NALM6 (cell line): ENCODE data around the genes FOXE3, SPATA6 and BEND5.

DNA sequence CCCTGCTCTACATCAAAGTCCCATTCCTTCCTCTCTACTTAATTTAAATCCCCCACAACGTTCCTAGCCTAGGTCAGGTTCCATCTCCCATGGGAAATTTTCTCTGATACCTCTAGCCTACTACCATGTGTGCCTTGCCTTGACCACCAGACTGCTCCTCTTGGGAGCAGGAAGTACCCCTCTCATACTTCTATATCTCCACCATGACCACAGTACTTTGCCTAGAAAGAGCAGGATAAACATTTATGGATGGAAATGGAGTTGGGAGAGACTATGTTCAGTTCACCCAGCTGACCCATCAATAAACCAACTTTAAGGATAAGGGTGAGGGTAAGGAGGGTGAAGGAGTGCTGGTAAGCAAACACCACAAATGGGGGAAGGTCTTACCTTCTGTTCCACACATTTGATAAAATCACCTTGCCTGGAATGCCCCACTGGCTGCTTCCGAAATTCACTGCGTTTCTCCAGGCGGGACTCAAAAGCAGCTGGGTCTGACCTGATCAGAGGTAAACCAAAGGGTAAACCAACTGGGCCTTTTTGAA lies 3.2 kb downstream of the ATPAF1 start:
- PRO-cap = no peak

DNA sequence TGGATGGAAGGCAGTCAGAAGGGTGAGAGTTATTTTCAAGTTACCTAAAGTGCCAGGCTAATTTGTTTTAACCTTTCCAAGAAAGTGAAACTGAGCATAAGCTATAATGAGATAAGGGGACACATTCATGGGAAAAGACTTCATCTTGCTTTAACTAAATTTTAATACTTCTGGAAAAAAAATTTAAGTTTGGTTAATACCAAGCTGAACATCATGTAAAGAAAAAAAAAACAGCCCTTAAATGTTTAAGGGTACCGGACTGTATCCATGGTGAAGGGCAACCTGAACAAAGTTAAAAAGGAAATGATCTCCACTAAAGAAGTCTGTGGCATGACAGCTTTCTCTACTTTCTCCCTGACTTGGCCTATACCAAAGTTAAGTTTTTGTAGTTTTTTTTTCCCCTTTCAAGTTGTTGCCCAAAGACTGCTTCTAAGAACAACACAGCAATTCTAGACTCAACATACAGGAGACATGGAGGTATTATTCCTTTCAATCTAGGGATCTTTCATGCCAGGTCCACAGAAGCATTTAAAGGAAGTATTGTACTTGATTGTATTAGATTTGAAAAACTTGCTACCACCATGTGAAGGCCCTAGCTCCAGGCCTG lies 5.1 kb downstream of the TEX38 start:
- PRO-cap = no peak

- PRO-cap = no peak
Measured at GRCh38 chr1:47181342-47181854, 8.4 kb downstream of the PDZK1IP1 start.

- PRO-cap = no peak
Measured at GRCh38 chr1:47192124-47192717, 2.4 kb upstream of the PDZK1IP1 start.

- PRO-cap = no peak
Measured at GRCh38 chr1:47280693-47281328, 33.1 kb downstream of the STIL start.

GRCh38 chr1:47390608-47391051 lies 25.5 kb upstream of the FOXE3 start:
- PRO-cap = no peak

DNA sequence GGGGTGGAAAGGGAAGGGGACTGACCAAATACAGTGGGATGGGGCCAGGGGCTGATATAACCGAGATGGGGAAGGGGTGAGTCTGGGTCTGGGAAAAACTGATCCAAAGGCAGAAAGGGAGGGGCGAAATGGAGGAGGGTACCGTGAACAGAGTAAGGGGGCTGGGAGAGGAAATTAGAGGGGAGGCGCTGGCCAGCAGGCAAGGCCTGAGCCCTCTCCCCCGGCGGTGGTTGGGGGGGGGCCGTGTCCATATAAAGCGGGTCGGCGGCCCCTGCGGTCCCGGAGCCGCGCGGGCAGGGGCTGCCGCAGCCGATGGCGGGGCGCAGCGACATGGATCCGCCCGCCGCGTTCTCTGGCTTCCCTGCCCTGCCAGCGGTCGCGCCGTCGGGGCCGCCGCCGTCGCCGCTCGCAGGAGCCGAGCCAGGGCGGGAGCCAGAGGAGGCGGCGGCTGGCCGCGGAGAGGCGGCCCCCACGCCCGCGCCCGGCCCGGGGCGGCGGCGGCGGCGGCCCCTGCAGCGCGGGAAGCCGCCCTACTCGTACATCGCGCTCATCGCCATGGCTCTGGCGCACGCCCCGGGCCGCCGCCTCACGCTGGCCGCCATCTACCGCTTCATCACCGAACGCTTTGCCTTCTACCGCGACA lies at the start of gene FOXE3:
Gene FOXE3, plus strand, starts transcription at position 282 of the 643 bp plus-strand sequence.
- PRO-cap = no peak

GRCh38 chr1:47416819-47417389 lies 819 bp downstream of the FOXE3 start:
- PRO-cap = no peak

DNA sequence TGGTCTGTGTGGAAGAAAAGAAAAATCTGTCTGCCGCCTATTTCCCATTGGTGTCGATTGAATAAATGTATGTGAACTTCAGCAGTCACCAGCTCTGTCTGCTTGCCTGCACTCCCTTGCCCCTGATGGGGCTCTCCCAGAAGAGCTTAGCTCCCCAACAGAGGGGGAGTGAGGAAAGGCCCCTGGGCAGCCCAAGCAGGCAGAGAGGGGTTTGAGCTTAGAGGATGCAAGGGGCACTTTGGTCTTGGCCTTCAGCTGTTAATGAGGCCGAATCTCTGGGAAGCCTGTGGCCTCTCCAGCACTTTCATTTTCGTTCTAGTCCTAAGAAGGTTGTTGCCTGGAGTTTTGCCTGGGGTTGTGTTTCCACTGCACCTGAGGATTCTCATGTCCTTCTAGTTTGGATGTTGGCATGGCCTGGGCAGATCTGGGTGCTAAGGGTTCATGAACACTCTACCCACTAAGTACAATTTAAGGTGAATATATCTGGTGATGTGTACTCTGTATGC lies 2.8 kb downstream of the FOXD2 start:
- PRO-cap = no peak

DNA sequence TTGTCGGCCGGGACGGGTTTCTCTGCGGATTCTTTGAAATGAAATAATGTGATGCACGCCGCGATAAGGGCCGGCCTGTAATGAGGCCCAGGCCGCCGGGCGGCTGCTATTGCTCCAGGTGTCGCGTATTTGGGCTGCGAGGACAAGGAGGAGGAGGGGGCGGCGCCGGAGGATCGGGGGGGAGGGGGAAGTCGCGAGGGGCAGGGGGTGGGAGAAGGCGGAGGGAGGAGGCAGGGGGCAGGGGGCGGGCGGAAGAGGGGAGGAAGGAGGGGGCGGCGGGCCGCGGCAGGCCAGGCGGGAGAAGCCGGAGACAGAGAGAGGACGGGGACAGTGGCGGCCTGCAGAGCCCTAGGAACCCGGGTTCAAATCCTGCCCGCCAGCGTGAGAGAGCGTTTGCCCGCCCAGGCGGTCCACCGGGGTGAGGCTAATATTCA lies 95.6 kb downstream of the FOXD2 start:
- PRO-cap = no peak

DNA sequence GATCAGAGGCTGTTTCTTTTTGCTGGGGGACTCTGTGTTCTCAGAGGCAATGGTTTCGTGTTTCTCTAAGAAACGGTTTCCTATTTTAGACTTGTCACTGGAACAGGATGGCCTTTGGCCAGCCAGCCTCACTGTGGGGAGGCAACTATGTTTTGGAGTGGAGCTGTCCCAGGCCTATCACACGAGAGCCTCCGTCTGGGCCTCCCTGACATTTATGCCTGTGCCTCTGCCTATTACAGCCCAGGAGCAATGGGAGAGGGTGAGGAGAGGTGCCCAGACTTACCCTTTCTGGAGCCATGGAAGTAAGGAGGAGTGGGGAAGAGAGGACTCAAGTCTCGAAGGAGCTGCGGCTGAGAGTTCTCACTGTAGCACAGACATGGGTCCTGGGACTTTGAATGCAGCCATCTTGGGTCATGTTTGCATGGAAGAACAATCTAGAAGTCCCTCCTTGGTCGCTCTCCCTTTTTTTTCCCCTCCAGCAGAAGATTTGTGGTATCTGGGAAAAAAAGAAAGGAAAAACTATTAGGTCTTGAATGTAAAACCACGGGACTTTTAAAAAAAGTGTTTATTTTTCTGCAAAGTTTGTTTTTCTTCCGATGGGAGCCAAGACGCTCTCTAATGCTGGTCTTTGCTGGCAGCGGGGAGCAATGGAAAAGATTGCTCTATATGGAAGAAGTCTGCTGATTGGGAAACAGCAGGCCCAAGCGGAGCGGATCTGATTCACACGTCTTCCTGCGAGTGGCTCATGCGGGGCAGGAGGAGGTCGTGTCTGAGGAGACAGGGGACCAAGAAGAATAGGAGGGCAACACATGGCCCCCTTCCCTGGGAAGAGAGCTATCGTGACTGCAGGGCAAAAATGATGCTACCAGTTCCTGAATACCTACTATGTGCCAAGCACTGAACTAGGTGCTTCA lies 219.2 kb downstream of the FOXD2 start:
- PRO-cap = no peak

- PRO-cap = no peak
Measured at GRCh38 chr1:47685059-47685258, 247.1 kb downstream of the FOXD2 start.

DNA sequence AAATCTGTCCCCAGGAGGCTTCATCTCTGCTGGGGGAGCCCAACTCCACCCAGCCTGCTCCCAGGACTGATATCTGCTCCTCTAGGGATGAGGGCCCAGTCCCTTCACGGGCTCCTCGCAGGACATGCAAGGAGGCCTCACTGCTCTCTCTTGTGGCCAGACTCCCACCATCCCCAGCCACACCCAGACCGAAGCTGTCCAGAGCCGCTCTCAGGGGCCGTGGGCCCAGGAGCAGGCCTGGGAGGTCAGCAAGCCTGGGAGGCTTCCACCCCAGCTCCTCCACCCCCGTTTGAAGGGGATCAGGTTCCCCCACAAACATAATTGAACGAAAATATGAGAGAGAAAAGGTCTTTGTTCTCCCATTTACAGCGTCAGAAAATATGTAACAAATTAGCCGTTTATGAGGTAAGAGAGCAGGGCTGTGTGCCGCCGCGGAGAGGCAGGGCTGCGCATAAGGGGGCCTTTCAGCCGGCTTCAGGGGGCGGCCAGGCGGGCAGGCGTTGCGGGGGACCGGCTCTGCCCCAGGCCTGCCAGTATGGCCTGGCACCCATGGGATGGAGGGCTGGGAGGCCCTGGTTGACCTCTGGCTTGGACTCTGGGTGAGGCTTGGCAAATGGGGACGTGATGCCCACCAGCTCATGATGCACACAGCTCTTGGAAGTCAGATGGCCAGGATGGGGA lies 179.4 kb downstream of the TRABD2B start:
- PRO-cap = no peak

- PRO-cap = no peak
Measured at GRCh38 chr1:47824495-47825169, 172.6 kb downstream of the TRABD2B start.

GRCh38 chr1:48244893-48245646 lies 22.6 kb downstream of the SLC5A9 start:
- PRO-cap = bidirectional peak, plus-strand start at chr1:48245304, minus-strand start at chr1:48245159

DNA sequence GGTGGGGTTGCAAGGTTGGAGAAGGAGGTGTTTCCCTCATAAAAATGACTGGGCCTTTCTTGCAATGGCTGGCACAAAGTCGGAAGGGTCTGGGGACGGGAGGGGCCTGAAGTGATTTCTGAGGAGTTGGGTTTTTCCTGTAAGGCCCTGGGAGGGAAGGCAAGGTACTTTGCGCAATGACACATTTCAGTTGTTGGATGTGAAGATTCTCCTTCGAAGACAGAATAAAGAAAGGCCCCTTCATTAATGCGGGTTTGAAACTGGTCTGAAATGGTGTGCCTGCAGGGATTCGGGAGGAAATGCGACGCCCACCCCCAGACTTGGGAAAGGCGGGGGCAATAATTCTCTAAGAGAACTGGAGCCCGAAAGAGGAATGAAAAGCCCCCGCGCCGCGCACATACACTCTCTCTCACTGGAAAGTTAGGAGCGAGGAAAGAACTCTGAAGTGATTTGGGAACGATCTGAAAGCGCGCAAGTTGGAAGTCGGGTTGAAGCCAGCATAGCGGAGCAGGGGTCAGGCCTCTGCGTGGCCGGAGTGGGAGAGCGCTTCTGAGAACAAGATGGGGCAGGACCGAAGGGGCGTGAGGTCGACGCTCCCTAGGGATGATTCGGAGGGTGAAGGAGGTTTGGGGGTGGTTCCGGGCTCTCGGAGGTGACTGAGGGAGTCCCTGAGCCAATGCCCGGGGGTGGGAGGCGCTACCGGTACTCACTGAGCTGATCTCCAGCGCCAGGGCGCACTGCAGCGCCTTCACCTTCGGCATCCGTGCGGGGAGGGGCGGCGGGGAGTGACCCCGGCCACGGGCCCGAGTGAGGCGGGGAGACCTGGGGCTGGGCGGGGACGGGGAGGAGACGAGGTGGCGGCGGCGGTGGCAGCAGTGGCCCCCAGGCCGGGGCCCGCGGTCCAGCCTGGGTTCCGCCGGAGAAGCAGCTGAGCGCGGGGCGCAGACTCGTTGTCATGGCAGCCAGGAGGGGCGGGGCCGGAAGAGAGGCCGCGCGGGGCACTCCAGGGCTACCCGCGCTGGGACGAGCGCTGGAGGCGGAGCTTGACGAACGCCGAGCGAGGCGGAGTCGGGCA lies at the start of gene SPATA6:
Gene SPATA6, minus strand, starts transcription at position 957 of the 1,075 bp plus-strand sequence.
- PRO-cap = bidirectional peak, plus-strand start outside the sequence, minus-strand start at position 930 of the sequence

GRCh38 chr1:48776242-48777292 lies at the start of gene BEND5:
BEND5 (minus strand) TSS chr1:48776891.
- PRO-cap = bidirectional peak, plus-strand start at chr1:48776795, minus-strand start at chr1:48776831; bidirectional peak, plus-strand start at chr1:48777116, minus-strand start at chr1:48777006

- PRO-cap = no peak
Measured at GRCh38 chr1:49282760-49283261, 506.1 kb upstream of the BEND5 start.

DNA sequence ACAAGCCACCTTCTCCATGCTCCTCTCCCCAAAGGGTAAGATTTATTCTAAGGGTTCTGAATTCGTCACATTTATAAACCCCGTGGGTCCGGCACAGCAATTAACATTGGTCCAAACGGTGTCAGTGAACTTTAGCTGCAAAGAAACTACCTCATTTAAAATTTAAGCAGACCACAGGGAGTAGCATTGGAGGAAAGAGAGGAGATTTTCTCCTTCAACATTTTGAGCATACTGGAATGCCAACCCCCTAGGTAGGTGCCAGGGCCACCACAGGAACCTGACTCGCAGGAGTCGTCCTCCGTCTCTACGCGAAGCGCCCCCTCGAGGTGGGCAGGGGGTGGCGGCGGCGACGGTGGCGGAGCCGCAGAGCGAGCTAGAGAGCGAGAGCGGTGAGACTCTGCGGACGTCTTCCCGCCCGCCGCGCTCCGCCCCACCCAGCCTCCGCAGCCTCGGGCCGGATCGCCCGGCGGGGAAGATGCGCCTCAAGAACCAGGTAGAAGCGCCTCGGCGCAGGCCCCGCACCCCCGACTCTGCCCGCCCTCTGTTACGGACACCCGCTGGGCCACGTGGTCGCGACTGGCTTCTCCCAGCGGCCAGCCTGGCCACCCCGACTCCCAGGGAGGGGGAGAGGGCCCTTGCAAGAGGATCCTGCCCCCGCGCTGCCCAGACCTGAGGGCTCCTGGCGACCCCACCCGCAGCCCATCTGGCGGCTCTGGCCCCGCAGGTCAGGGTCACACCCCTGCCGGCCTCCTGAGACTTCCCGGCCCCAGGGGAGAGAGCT lies 24.1 kb upstream of the AGBL4 start:
- PRO-cap = no peak

DNA sequence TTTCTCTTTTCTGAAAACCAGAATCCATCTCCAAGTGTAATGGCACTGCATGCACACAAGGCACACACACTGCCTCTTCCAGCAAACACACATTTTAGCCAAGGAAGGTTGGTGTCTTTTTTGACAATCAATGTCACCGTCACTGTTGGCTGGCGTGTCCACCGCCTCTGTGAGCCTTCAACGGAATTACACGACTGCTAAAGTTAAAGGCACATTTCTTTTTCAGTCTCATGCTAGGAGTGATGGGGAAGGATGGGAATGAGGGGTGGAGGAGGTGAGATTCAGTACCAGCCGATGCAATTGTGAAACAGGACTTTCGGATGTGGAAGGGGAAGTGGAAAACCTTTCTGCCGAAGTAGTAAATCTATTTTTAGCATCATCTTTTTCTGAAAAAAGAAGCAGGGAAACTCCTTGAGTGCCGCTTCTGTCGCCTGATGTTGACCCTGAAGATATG lies 1.4 kb downstream of the ELAVL4 start:
- PRO-cap = no peak